Bronchial epithelial cell (primary cell): ENCODE data around the genes PHF14, TMEM106B and TSPAN13.

GRCh38 chr7:10973472-10974053 lies at the start of gene PHF14:
Gene PHF14, plus strand, starts transcription at chr7:10973872.
- RRBS, 2 experiments = no CpG with 5 or more reads among the region's 35 CpGs

DNA sequence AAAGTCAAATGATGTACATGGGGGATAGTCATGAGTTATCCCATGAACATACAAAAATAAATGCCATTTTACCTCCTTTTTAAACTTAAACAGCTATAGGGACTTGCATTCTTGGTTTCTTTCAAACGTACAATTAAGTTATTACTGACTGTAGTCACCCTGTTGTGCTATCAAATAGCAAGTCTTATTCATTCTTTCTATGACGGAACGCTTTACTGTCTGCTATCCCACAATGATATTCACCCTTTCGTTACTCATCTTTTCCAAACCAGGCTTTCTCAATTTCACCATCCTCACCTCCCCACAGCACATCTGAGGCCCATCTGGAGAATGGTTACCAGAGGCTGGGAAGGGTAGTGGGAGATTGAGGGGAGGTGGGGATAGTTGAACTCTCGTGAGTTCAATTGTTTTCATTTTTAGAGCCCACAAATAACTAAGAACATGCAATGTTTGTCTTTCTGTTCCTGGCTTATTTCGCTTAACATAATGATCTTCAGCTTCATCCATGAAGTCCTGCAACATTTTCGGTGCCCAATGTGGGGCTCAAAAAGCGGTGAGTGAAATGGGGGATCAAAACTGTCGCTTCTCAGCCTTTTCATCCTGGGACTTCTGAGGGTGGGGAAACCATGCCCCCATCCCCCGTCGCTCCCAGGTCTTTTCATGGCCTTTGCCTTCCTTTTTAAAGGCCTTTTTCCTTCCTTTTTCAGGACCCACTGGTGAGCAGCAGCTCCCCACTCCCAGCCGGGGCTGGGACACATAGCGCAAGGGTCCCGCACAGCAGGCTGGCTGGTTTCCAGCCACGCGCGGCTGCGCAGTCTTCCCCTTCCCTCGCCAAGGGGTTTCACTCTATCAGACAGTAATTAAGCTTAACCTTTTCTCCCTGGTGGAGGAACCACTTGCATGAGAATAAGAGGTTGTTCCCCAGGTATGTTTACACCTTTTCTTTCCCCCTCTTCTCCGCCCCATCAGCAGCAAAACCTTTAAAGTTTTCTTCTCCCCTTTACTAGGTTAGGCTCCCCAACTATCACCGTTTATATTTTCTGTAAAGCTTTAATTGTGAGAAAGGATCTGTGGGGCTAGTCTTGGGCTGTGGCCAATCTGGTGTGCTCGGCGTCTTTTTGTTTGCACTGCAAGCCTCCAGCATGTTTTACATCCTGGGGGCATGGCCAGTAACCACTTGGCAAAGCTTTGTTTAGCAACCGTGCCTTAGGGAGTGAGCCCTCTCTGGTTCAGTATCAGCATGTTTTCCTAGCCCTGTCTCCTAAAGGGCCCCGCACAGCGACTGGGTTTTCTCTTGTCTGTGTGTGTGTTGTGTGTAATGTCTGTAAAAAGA lies 219.3 kb downstream of the PHF14 start:
- RRBS, 2 experiments = no CpG with 5 or more reads among the region's 26 CpGs

DNA sequence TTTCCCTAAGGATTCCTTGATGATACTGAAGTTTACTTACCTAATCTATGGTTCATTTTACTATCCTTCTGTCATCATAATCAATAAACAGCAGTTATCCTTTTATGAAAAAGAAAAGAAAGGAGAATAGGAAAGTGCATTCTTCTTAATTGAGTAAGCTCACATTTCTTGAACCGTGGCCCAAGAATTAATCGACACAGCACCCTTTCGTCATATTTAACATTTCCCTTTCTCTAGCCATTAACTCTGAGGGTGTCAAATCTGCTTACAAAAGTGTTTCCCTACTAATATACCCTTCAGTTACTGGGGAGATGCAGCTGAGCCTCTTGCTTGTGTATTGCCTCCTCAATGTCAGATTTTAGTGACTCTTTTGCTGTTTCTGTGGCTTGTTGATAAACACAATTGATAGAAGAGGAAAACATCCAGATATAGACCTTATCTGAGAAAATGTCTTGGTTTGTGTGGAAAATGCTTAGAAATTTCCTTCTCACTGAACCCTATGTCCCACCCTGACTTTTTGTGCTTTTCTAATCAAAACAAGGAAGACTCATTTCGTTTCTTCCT lies 257.3 kb downstream of the PHF14 start:
- RRBS, 2 experiments = no CpG with 5 or more reads among the region's 4 CpGs

- RRBS, 2 experiments = no CpG with 5 or more reads among the region's 2 CpGs
These were observed 279.7 kb downstream of the THSD7A start for GRCh38 chr7:11552340-11552670.

GRCh38 chr7:11593253-11593679 lies 238.7 kb downstream of the THSD7A start:
- RRBS, 2 experiments = no CpG with 5 or more reads among the region's 6 CpGs

DNA sequence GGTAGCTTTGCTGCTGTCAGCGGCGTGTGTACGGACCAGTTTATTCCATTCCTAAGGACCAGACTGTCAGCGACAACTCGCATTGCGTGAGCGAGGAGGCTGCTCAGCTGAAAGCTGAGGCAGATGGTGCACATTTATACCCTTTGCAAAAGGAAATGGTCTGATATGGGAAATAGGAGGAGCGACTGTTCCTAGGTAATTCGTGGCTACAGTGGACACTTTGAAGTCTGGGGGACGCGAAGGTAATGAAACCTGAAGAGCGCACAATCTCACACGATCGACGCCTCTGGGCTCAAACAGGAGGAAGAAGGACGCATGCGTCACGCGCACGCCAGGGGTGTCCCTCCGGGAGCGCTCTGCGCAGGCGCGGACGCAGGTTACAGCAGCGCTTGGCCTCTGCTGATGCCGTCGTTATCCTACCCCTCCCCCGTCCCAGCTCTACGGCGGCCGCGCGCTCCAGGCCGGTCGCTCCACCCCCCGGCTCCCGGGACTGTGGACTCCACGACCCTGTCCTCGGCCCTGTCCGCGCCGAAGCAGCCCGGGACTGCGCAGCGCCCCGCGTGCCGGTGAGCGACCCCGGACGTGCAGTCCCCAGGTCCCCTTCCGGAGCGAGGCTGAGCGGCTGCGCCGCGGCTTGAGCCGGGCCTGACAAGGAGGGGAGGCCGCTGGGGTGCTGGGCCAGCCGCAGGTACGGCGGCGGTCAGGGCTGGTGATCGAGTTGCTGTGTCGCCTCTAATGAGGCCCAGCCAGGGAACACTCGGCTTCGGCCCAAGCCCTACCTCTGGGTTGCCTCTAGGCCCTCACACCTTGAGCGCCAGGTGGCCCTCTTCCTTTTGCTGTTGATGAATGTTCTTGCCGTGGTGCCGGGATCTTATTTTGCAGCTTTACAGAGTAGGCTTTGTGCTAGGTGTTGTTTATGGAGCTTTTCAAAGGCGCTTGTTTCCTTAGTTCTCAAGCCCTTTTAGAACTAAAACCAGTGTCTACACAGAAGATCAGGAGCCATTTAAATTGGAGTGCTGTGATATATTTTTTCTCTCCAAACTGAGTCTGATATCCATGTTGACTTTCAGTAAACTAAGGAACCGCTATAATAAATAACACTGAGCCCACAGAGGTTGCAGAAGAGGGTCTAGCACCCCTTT lies at the start of gene TMEM106B:
Gene TMEM106B, plus strand, starts transcription at position 435 of the 1,142 bp plus-strand sequence.
- RRBS, 2 experiments = 2 to 3% methylated on average over 14 of the region's 74 CpGs

DNA sequence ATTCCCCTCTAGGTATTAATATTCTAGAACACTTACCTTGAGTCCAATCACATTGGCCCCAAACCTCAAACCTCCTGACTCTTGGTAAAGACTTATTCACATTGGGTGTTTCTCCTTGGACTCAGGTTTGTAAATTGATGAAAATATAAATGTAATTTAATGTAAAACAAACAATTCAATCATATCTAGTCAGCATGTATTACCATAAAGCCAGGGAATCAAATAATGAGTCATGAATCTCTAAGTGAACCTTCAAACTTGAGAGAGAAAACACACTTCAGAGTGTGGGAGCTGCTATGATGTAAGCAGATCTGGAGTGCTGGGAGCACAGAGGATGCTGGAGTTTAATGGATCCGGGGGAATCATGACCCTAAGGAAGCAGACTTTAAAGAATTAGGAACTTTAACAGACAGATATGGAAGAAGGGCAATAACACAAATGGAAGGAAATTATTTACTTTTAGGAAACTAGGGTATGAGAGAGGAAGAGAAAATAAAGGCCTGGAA lies 5.2 kb upstream of the SCIN start:
- RRBS, 2 experiments = no CpG with 5 or more reads among the region's 1 CpG

DNA sequence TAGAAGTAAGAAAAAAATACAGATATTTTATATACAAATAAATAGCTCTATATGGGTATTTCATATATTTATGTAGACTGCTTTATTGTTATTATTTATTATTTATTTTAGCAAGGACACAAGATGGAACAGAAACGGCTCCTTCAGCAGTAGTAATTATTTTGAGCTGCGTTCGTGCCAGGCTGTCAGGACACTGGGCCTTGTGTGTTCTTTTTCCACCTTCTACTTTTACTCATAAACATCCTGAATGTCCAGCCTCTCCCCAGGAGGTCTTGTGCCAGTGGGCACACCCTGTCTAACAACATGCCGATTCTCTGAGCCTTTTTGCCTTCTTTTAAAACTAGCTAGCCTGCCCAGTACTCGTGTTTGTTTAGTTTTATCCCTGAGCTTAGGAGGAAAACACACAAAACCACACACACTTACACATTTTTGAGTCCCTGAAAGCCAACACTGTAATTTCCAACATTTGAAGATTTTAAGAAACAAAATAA lies 1.1 kb downstream of the SCIN start:
- RRBS, 2 experiments = no CpG with 5 or more reads among the region's 5 CpGs

- RRBS, 2 experiments = no CpG with 5 or more reads among the region's 10 CpGs
These were observed 152.3 kb downstream of the ARL4A start for GRCh38 chr7:12839634-12840165.

- RRBS, 2 experiments = no CpG with 5 or more reads among the region's 10 CpGs
These were observed 1.6 kb downstream of the ETV1 start for GRCh38 chr7:13987665-13988411.

- RRBS, 2 experiments = 0% methylated on average over 1 of the region's 26 CpGs
These were observed 969 bp upstream of the ETV1 start for GRCh38 chr7:13990261-13991008.

GRCh38 chr7:14238113-14238425 lies 248.6 kb upstream of the ETV1 start:
- RRBS, 2 experiments = no CpG with 5 or more reads among the region's 2 CpGs

DNA sequence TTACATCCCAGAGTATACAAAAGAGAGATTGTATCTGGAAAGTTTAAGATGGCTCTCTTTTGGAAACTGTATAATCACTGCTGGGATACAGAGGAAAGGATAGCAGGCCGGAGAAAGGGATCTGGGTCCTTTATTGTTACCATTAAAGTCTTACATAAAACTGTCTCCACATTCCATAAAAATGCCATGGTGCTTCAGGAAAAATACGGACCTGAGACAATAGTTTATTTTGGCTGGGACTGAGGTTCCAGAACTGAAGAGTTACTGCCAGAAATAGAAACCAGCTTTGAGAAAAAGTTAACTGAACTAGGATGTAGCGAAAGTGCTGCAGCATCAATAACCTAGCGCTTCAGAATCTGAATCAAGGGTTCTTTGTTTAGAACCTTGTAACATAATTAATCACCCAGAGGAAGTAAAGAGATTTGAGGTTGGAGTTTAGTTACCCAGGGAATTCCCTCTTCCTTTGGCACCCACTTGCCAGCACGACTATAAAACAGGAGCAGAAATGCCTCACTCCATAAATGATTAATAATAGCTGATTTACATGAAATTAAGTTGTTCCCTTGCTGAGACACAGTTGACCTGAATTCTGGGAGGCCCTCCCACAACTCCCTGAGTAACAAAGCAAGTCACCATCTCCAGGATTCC lies 37.9 kb downstream of the MEOX2 start:
- RRBS, 2 experiments = no CpG with 5 or more reads among the region's 5 CpGs

- RRBS, 2 experiments = no CpG with 5 or more reads among the region's 3 CpGs
These were observed 143.2 kb upstream of the MEOX2 start for GRCh38 chr7:15829555-15830180.

GRCh38 chr7:16129217-16129933 lies 292.0 kb downstream of the CRPPA start:
- RRBS, 2 experiments = no CpG with 5 or more reads among the region's 3 CpGs

GRCh38 chr7:16665208-16665648 lies 19.2 kb downstream of the BZW2 start:
- RRBS, 2 experiments = no CpG with 5 or more reads among the region's 5 CpGs

GRCh38 chr7:16734124-16734657 lies 19.4 kb upstream of the TSPAN13 start:
- RRBS, 2 experiments = no CpG with 5 or more reads among the region's 5 CpGs

DNA sequence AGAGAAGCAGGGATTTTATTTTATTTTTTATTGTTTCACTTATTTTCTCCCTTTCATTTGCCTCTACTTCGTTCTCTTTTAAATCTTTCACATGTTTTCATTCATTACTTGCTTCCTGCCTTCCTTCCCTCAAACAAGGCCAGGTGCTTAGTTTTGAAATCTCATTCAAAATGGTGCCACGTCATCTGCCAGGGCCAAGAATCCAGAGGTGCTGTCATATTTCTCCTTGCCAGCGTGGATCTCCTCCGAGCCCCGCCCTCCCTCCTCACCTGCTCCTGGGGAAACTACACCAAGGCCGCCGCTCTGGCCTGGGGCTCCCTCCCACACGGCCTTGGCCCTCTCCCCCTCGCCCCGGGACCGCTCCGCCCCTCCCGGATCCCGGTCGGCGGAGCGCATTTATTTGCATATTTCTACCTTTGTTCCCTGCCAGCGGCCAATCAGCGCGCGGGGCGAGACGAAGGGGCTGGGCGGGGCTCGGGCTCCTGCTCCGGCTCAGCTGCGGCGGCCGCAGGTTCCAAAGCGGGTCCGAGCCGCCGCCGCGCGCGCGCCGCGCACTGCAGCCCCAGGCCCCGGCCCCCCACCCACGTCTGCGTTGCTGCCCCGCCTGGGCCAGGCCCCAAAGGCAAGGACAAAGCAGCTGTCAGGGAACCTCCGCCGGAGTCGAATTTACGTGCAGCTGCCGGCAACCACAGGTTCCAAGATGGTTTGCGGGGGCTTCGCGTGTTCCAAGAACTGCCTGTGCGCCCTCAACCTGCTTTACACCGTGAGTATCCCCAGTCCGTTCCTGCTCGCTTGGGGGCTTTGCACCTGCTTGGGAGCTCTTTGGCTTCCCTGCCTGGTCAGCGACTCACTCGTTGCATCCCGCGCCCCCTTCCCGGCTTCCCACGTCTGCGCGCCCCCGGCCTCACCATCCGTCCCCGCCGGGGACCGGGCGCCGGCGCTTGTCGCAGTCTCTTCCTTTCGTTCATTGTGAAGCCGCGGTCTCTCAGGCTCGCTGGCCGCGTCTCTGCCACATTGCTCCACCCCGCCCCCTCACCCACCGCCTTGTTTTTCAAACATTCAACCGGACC lies at the start of gene TSPAN13:
Gene TSPAN13, plus strand, starts transcription at position 488 of the 1,070 bp plus-strand sequence.
- RRBS, 2 experiments = under 1 to 1% methylated on average over 18 to 23 of the region's 82 CpGs

DNA sequence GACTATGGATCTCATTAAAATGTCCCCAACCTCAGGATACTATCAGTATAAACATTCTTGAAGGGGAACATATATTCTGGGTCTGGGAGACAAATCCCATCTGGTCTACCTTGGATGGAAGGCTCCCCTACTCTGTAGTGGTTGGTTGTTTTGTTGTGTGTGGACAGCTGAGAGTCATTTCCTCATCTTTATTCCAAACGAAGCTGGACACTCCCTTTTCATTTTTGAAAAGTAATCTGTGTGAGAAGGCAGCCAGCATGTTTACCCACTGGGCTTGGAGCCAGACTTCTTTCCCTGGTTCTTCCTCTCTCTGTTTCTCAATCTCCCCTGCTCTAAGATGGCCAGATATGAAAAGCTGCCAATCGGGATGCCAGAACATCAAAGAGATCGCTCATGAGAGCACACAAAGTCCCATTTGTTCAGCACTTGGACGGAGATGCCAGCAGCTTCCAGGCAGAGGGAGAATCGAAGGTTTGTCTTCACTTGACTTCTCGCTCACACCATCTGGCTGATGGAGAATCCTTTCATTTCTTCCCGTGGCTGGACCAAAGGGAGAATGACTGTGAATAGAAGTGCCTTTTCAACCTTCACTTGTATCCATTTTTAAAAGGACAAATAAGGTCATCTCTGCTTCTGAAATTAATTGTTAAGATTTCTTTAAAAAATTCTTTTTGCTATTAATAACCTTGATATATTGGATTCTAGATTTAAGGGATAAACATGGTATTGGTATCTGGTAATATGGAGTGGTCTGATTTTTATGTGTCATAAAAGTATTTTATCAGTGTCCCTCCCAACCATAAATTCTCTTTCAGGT lies 108.2 kb upstream of the AGR3 start:
- RRBS, 2 experiments = no CpG with 5 or more reads among the region's 7 CpGs